Tibial nerve (tissue), 3 donors: ENCODE data around the genes TAAR2 and EYA4.

- PRO-cap, result no peak
- RAMPAGE, long total RNA, 3 experiments, result no peak in any of the 3 experiments
Observed at GRCh38 chr6:131948084-131948494, 3.1 kb downstream of the CCN2 start.

DNA sequence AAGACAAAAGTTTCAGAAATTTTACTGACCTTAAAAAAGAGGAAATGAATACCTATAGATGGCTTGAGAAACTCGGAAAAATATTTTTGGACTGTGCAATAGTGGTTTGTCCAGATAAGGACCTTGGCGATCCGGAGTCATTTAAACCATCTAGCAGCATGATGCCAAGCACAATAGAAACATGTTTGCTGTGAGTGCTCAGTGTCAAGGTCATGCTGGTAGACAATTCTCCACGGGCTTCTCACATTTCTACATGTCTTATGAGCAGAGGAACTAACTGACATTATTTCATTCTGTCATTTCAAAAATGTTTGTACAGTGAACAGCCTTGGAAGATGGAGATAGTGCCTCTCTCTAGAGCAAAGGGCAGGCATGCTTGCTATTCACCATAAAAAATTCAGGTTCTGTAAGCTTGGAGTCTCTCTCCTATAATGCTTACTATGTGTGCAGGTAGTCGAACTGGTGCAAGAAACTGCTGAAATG, 25.4 kb upstream of the CCN2 start:
- PRO-cap, result no peak
- RAMPAGE, long total RNA, 3 experiments, result no peak in any of the 3 experiments

DNA sequence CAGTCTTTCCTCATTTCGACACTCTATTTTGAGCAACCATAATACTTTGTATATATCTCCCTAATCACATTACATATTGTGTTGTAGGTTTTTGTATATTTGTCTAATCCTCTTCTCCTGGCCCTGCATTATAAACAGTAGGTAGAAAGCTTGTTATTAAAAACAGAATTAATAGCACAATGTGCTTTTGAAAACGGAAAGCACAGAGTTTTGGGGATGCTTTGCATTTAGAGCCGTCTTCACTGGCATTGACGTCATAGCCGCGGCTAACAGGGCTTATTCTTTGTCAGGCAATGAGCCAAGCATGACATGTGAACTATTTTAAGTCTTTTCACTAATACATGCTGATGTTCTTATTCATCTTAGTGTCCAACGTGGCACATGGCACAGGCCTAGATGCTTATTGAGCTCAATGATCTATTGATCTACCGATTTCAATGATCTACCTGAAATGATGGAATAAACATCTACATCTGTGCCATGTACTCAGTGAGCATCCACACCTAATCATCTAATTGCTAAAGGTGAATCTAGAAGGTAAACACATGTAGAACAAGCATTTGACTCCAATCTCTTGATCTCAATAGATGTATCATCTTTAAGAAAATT, 47.4 kb upstream of the CCN2 start:
- PRO-cap, result no peak
- RAMPAGE, long total RNA, 3 experiments, result no peak in any of the 3 experiments

DNA sequence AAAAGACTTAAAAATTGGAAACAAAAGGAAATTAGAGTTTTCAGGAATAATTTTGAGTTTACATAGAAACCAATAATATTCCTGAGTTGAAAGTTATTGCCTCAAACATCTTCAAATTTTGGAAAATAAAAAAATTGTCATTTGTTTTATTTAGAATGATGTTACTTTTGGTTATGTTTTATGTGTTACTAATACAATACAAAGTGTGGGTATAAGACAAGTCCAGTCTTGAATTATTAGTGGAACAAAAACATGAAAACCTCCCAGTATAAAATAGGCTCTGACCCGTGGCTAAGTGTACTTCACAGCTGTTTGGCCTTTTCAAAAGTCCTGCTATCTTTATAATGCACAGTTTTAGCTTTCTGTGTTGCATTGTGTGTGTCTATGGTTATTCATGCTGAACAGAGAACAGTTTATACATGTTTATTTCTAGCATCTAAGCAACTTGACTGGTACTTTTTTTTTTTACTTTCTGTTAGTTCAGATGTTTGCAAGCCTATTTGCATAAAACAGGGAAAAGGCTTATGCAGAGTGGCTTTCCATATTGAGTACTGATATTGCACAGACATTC, 119.1 kb upstream of the CCN2 start:
- PRO-cap, result no peak
- RAMPAGE, long total RNA, 3 experiments, result no peak in any of the 3 experiments

DNA sequence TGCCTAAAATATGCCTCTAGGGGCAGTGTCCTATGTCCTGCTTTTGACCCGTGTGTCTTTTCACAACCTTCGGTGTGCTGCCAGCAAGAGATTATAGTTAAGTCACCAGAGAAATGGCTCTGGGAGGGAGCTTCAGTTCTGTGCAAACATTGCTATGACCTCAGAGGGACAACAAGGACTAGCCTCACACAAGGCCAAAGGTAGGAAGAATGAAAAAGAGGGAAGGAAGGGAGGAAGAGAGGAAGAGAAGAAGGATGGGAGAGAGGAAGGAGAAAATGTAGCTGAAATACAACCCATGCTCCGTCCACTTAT, 9.0 kb upstream of the TAAR5 start:
- PRO-cap, result no peak
- RAMPAGE, long total RNA, 3 experiments, result no peak in any of the 3 experiments

- PRO-cap, result no peak
- RAMPAGE, long total RNA, 3 experiments, result no peak in any of the 3 experiments
Observed at GRCh38 chr6:132624122-132624517, at the start of gene TAAR2. TSS of gene TAAR2 (minus strand) at chr6:132624275.

DNA sequence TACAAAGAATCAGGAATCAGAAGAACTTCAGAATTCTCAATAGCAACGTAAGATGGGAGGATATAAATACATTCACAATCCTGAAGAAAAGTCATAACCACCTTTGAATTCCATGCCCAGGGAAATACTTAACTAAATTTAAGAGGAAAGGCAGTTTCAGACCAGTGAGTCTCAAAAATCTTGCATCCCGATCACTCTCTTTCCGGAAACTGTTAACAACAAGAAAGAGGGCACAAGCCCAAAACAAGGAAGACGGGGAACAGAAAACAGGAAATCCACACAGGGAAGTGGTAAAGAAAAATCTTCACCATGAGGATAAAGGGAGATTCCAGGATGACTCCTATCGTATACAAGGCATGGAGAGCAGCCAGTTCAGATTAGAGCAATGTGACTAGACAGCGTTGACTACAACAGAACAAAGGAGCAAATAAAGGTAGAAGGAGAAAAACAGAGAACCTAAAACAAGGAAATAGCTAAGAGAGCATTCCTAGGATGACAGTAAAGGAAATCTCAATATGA, 26.6 kb downstream of the VNN1 start:
- PRO-cap, result no peak
- RAMPAGE, long total RNA, 3 experiments, result no peak in any of the 3 experiments

DNA sequence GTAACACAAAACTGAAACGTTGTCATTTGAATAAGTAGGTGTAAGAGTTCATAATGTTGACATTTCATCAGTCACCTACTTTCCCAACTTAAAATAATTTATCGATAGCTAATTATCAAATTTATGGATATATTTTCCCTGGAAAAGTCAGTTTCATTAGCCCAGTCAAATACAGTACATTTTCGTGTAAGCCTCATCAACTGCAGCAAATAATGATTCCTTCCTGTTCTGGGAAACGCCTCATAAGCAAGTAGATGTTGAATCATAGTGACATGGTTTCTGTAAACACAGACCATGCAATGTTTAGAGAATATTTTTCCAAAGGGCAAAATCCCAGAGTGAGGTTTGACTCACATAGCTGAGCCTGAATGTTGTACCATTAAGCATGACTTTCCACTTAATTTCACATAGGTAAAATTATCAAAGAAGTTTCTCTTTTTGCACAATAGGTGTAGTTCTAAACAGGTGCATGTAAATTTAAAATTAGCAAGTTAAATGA, 16.7 kb upstream of the VNN1 start:
- PRO-cap, result no peak
- RAMPAGE, long total RNA, 3 experiments, result no peak in any of the 3 experiments

- PRO-cap, result no peak
- RAMPAGE, long total RNA, 3 experiments, result no peak in any of the 3 experiments
Observed at GRCh38 chr6:132732793-132733129, 18.9 kb upstream of the VNN1 start.

DNA sequence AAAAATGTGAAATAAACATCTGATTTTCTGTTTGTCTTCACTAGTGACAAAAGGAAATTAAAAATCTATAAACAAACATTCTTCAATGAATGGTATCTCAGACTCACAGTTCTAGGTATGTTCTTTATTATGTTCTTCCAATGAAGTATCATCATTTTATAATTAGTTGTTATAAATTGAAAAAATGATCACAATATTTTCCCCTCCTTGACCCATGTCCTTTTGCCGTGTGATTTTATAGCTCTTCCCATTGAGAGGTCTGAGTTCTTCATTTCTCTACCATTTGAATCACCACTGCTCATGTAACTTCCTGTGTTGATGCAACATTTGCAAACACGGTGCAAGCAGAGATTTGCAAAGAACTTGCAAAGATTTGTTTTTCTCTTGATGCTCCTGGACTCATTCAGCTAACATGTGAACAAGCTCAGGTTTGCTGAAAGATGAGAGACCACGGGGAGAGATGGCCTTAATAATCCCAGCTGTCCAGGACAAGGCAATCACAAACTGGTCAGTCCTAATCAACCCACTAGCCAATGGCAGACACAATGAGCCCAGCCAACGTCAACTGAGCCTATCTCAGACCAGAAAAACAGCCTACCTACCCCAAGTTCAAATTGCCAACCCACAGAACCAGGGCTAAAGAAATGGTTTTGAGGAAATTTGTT, 8.6 kb downstream of the VNN2 start:
- PRO-cap, result no peak
- RAMPAGE, long total RNA, 3 experiments, result no peak in any of the 3 experiments

DNA sequence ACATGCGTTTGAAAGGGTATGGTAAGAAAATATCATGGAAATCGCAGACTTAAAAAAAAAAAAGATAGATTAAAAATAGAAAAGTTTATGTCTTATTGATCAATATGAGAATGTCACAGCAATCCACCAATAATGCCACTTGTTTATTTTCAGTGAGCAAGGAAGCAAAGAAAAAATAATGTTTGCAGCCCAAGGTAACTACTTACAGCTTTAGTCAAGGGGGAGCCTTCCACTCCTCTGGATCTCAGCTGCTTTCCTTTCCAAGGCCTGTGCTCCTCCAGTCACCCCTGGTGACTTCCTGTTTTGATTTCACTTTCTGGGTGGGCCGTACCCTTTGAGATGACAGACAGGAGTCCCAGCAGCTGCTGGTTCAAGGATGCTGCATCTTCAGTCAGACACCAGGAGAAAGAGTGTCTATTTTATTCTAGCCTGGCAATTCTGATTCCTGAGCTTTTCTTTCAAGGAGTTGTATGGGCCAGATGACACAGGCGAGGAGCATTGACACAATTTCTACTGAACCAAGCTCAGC, 5.5 kb upstream of the VNN2 start:
- PRO-cap, result no peak
- RAMPAGE, long total RNA, 3 experiments, result no peak in any of the 3 experiments

GRCh38 chr6:133062699-133063297, 178.4 kb upstream of the EYA4 start:
- PRO-cap, result no peak
- RAMPAGE, long total RNA, 3 experiments, result no peak in any of the 3 experiments

GRCh38 chr6:133240444-133241533, at the start of gene EYA4:
TSS of gene EYA4 (plus strand) at chr6:133241357.
- PRO-cap, result bidirectional peak, plus-strand start at chr6:133241398, minus-strand start at chr6:133241239
- RAMPAGE, long total RNA, 3 experiments, result start-site peak on the plus strand in 2 of 3 experiments, at chr6:133241318-133241398 at its widest, 9 to 21 reads per replicate

GRCh38 chr6:133242778-133243289, 1.7 kb downstream of the EYA4 start:
- PRO-cap, result no peak
- RAMPAGE, long total RNA, 3 experiments, result no peak in any of the 3 experiments

- PRO-cap, result no peak
- RAMPAGE, long total RNA, 3 experiments, result no peak in any of the 3 experiments
Observed at GRCh38 chr6:133431977-133432540, 190.9 kb downstream of the EYA4 start.

- PRO-cap, result no peak
- RAMPAGE, long total RNA, 3 experiments, result no peak in any of the 3 experiments
Observed at GRCh38 chr6:133748563-133749171, 140.2 kb upstream of the TCF21 start.

GRCh38 chr6:133755739-133756426, 133.0 kb upstream of the TCF21 start:
- PRO-cap, result no peak
- RAMPAGE, long total RNA, 3 experiments, result no peak in any of the 3 experiments

- PRO-cap, result no peak
- RAMPAGE, long total RNA, 3 experiments, result no peak in any of the 3 experiments
Observed at GRCh38 chr6:133757274-133757575, 131.7 kb upstream of the TCF21 start.

- PRO-cap, result bidirectional peak, plus-strand start at chr6:133952468, minus-strand start at chr6:133952409; unidirectional peak, minus-strand start at chr6:133952571
- RAMPAGE, long total RNA, 3 experiments, result no peak in any of the 3 experiments
Observed at GRCh38 chr6:133951688-133952798, 981 bp upstream of the TBPL1 start.

- PRO-cap, result no peak
- RAMPAGE, long total RNA, 3 experiments, result no peak in any of the 3 experiments
Observed at GRCh38 chr6:133990593-133991804, 38.0 kb downstream of the TBPL1 start.